Type B pancreatic cell (in vitro differentiated cells): ENCODE results near the gene HAS3.

GRCh38 chr16:68232220-68232897 lies 3.6 kb downstream of the ESRP2 start:
- PRO-cap: no peak

- PRO-cap: no peak
These were observed 6.2 kb upstream of the SLC7A6 start for GRCh38 chr16:68257859-68258809.

- PRO-cap: no peak
These were observed 64.4 kb downstream of the PRMT7 start for GRCh38 chr16:68375193-68375596.

DNA sequence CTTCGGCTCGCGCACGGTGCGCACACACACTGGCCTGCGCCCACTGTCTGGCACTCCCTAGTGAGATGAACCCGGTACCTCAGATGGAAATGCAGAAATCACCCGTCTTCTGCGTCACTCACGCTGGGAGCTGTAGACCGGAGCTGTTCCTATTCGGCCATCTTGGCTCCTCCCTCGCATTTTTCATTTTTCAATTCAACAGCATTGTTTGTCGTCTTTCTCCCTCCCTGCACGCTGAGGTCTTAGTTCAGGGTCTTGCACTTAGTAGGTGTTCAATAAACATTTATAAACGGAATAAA lies 50.2 kb downstream of the ZFP90 start:
- PRO-cap: no peak

GRCh38 chr16:68646499-68646916 lies 1.4 kb downstream of the CDH3 start:
- PRO-cap: no peak

- PRO-cap: unidirectional peak, plus-strand start at chr16:68737930; bidirectional peak, plus-strand start at chr16:68738279, minus-strand start at chr16:68738106; bidirectional peak, plus-strand start at chr16:68738366, minus-strand start at chr16:68738385
These were observed 1.2 kb downstream of the CDH1 start for GRCh38 chr16:68737858-68739136.

- PRO-cap: unidirectional peak, plus-strand start at chr16:68747311
These were observed 9.8 kb downstream of the CDH1 start for GRCh38 chr16:68746757-68747420.

GRCh38 chr16:68843923-68844571 lies 716 bp downstream of the TANGO6 start:
- PRO-cap: no peak

DNA sequence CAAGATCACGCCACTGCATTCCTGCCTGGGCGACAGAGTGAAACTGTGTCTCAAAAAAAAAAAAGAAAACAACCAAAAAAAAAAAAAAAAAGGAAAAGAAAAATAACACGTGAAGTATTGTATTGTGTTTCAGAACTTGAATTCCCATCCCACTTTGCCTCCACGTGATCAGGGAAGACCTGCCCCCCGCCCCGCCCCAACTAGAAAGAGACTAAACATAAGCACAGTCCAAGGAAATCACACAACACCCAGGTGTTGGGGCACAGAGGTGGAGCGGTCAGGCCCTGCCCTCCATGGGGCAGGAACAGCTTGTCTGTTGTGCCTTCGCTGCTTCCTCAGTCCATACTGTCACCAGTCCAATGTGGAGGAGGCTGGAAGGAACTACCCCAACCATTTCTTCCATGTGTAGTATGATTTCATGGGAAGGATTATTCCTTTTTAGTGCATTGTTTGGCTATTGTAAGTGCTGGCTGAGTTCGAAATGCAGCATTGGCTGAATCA lies 50.4 kb downstream of the TANGO6 start:
- PRO-cap: no peak

DNA sequence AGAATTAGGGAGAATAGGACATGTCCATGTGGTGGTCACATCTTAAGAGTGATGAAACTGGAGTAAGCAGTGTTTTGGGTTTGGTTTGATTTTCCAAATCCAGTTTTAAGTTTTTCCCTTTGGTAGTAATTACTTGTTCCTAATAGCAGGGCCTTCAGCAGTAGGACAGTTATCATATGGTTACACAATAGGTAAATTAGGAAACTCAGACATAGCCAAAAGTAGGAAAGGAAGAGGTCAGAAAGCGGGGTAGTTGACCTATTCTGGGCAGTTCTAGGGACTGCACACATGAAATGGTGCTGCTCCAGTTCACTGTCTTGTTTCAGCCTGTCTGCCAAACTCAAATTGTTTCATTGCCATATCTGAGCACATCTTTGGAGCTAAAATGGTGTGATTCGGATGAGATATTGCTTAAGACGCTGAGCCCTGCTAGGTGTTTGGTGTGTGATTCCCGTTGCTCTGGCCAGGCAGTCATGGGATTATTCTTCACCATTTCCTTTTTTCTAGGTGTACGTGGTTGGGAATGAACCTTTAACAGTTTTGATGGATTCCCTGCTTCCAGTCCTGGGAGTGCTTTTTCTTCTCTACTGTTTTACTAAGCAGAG lies 56.7 kb downstream of the TANGO6 start:
- PRO-cap: no peak

GRCh38 chr16:68921634-68922074 lies 78.3 kb downstream of the TANGO6 start:
- PRO-cap: no peak

- PRO-cap: bidirectional peak, plus-strand start at chr16:69106222, minus-strand start at chr16:69106237
These were observed at the start of gene HAS3 for GRCh38 chr16:69105413-69106466. HAS3 (plus strand) TSS chr16:69105653.

DNA sequence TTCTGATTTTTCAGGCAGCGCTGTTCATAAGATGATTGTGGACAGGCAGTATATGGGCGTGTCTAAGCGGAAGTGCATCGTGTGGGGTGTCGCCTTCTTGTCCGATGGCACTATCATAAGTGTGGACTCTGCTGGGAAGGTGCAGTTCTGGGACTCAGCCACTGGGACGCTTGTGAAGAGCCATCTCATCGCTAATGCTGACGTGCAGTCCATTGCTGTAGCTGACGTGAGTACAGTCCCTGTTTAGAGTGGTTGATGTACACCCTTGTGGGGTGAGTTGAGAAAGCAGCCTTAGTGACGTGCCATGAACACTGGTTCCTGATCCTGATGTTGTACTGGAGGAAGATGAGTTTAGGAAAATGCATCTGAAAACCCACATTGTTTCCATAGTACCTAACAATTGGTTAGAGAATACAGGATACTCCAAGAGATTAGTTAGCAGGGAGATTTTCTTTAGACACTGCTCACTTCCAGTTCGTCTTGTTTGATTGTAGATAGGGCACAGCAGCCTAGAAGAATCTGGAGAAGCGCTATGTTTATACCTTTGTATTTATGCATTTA lies 10.8 kb downstream of the UTP4 start:
- PRO-cap: no peak

GRCh38 chr16:69171327-69171747 lies 15.6 kb upstream of the SNTB2 start:
- PRO-cap: no peak

DNA sequence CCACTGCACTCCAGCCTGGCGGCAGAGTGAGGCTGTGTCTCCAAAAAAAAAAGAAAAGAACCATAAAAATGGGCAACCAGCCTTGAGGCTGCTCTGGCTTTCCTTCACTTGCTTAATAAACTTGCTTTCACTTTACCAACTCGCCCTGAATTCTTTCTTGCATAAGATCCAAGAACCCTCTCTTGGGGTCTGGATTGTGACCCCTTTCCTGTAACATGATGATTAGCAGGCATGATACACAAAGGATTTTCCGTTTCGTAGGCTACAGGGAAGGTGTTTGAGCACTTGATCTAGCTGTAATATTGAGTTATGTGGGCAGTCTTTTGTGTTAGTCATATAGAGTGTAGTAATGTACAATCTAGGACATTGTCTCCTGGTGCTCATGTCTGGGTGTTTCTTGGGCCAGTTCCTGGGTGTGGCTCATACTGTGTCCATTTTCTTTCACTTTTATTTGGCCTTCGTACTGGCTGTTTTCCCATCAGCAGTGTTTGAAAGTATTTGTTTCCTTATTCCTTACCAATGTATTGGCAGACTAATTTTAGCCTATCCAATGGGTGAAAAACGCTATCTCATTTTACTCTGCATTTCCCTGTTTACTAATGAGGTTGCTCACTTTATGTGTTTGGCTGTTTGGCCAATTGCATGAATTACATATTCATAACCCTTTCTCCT lies 13.5 kb upstream of the SNTB2 start:
- PRO-cap: no peak

DNA sequence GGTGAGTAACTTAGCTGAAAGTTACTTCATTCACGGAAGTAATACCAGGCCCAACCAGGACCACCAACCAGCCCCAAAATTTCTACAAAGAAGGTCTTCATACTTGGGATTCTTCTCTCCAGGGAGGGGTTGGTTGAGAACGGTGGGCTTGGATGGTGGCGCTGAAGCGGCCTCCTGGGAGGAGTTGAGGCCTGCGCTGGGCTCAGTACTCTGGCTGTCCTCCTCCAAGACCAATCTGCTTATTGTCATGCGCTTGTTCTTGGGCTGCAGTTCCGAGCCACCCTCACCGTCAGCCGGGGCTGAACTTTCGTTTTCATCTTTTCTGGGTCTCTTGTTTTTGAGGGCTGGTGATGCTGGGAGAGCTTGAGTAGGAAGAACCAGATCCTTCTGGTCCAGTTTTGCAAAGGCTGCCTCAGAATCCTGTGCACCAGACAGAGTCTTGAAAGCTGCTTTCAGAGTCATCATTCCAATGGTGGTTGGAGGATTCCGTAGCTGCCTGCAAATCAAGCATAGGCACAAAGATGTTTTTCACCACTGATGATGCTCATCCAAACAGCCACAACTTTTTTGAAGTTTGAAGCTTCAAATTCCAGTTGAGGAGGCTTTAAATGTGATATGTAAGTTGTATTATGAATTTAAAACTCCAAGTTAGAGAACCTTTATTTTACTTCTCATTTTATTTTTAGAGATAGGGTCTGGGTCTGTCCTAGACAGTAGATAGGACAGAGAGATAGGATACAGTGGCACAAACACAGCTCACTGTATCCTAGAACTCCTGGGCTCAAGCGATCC lies 15.3 kb upstream of the TMED6 start:
- PRO-cap: no peak

- PRO-cap: no peak
These were observed 1.7 kb downstream of the TERF2 start for GRCh38 chr16:69383799-69384866.

- PRO-cap: no peak
These were observed 63.5 kb downstream of the NFAT5 start for GRCh38 chr16:69629139-69629759.

- PRO-cap: no peak
These were observed 28.9 kb downstream of the NQO1 start for GRCh38 chr16:69697198-69698169.

DNA sequence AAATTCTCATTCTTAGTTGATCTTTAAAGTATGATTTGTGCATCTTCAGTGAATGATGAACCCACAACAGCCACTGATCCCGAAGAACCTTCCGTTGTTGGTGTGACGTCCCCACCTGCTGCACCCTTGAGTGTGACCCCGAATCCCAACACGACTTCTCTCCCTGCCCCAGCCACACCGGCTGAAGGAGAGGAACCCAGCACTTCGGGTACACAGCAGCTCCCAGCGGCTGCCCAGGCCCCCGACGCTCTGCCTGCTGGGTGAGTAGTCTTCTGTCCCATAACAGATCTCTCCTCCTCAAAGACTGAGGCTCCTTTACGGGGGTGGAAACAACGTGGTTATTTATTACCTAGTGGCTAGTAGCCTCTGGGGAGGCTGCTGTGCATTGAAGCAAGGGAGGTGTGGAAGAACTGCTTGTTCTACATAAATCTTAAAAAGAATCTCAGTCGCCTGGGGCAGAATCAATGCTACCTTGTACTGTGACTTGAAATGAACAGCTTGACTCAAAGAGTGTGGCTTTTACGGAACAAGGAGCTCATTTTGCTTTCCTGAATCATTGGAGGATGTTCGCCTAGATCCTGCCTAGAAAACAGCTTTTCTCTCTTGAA lies 63.0 kb upstream of the CLEC18A start:
- PRO-cap: no peak